ENCODE measurements around a stretch of chr16.

DNA sequence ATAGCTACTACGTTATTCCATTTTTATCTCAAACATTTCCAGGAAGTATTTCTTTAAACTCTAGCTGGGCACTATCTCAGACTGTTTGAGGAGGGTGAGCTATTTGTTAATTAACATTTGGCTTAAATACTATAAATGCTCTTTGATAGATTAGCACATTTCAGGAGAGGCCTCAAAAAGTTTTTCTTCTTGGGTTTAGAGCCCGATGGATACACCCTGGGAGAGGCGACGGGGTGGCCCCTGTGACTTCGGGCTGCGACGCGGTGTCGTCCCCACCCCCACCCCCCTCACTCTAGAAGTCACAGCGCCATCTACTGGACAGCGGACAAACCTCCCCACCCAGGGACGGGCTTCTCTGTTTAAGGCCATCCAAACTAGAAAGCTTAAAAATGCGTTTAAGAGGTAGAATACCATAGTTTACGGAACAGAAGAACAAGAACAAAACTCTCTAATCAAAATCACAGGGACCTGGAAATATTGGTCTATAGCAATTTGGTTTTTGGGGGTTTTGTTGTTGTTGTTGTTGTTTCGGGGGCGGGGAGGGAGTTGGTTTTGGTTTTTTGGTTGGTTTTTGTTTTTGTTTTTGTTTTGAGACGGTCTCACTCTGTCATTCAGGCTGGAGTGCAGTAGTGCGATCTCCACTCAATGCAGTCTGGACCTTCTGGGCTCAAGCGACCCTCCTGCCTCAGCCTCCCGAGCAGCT lies 254.5 kb downstream of the C16orf95 start:
- RAMPAGE, long total RNA = no peak
- RRBS = no CpG with 5 or more reads among the region's 20 CpGs

DNA sequence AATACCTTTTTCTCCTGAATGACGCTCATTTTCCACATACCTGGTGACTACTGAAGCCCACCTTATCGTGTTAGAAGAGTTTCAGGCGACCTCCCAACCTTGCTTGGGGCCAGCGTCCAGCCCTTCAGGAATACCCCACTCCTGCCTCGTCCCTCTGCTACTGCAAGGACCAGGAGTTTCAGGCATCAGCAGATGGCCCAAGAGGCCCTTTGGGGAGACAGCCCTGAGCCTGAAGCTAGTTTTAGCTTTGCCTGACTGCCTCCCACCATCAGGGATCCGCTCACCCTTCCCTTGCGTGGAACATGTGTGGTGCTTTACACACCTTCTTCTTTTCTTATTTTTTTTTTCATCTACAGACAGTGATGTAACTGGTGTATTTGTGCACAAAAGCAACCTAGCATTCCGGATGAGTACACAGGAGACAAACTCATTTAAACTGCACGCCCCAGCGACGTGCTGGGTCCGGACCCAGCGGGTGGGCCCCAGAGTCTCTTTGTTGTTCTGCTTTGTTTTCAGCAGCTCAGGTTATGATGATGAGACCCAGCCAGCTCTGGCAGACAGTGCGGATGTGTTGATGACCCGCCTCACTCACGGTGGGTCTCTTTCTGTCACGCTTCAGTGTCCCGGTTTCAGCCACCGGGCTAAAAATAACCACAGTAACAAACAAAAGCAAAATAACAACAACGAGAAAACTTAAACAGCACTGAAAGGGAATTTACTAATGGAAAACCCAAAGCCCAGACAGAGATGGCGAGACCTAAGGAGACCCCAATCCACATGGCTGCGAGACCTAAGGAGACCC lies 242.4 kb downstream of the C16orf95 start:
- RAMPAGE, long total RNA = no peak
- RRBS = 89% methylated on average over 5 of the region's 22 CpGs

DNA sequence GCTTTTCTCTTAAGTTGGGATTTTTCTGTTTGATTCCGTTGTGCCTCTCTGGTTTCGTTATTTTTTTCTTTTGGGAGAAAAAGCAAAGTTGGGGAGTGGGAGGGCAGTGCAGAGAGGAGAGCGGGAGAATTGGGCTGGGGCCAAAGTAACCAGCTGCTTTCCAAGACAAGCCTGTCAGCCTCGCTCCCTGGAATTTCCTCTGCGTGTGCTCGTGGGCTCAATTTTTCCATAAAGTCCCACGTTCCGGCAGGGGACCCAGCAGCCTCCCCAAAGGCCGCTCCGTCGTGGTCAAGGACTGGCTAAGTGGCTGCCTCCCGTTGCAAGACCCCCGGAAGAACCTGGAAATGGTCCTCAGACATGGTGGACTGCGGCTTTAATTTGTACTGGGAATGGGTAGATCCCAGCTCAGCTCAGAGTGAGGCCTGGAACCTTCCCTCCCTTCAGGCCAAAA lies 190.2 kb downstream of the C16orf95 start:
- RAMPAGE, long total RNA = no peak
- RRBS = 49% methylated on average over 4 of the region's 14 CpGs

GRCh38 chr16:87342679-87343920 lies 25.9 kb upstream of the C16orf95 start:
- RAMPAGE, long total RNA = no peak
- RRBS = 98% methylated on average over 5 of the region's 50 CpGs

DNA sequence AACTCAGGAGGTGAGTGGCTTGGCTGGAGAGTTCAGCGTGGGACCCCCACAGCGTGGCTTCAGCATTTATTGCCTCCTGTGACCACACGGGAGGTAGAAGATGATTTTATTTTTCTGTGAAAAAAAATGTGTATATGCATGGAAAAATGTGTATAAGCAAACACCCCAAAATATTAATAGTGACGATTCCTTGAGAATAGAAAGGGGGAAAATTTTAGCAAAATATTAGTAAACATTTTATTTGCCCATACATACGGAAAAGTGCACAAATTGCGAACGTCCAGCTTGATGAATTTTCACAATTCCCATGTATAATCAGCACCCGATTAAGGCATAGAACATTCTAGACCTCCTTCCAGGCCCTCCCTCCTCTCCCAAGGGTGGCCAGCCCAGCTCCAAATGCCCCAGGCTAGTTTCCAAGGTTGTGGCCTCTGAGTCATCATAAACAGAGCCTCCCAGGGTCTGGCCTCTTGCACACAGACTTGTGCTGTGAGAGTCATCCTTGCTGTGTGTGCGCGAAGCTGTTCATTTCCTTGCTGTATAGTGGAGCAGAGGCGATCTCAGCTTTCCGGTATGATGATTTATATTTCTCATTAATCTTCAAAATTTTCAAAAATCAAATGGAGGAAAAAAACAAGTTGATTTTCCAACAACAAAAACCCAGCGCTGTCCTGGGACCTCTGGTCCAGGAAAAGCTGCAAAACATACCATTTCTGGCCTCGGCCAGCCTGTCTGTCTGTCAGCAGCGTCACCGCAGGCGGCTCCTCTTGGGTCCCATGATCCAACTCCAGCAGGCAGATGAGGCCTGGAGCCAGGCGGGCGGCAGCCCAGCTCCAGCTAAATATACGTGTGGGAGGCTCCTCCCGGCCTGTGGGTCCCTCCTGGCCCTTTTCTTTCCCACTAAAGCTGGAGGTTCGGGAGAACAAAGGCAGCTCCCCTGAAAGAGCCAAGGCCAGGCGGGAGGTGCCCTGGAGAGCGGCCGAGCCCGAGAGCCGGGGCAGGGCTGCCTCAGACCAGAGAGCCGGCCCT lies 20.4 kb upstream of the JPH3 start:
- RAMPAGE, long total RNA = no peak
- RRBS = no CpG with 5 or more reads among the region's 28 CpGs

GRCh38 chr16:87636112-87636627 lies 33.9 kb downstream of the JPH3 start:
- RAMPAGE, long total RNA = no peak
- RRBS = no CpG with 5 or more reads among the region's 27 CpGs

GRCh38 chr16:87747457-87748135 lies 18.2 kb downstream of the KLHDC4 start:
- RAMPAGE, long total RNA = no peak
- RRBS = 98% methylated on average over 3 of the region's 19 CpGs

GRCh38 chr16:87829079-87829933 lies 40.0 kb downstream of the SLC7A5 start:
- RAMPAGE, long total RNA = no peak
- RRBS = no CpG with 5 or more reads among the region's 26 CpGs

DNA sequence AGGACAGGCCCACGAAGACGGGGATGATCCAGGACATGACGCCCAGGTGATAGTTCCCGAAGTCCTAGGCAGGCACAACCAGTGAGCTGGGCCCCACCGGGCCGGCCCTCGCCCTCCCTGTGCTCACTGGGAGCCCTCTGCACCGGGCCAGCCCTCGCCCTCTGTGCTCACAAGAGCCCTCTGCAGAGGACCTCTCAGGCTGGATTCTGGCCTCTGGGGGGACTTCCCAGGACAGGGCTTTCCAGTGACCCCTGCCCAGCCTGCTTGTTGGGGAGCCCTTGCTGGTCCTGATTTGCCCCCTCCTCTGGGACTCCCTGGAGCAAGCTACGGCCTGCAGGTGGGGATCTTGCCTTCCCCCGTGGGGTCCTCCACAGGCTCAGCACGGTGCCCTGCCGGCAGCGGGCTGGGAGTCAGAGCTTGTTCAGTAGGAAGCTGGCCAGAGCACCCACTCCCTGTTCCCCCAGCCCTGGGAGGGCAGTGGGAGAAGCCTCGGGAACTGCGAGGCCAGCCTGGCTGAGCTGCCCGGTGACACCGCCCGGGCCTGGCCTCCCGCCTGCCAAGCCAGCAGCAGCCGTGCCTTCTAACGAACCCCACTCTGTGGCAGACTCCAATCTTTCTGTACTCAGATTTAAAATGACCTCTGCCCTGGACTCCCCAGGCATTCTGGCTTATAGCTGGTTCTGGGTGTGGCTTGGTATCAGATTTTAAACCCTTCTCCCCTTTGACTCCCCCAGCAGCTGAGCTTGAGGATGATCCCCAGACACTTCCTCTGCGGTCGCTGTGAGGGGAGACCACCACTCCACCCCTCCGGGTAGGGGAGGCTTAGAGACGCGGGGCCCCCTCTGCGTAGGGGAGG lies 30.3 kb downstream of the SLC7A5 start:
- RAMPAGE, long total RNA = no peak
- RRBS = 60% methylated on average over 6 of the region's 28 CpGs

GRCh38 chr16:87842357-87842959 lies 26.8 kb downstream of the SLC7A5 start:
- RAMPAGE, long total RNA = no peak
- RRBS = no CpG with 5 or more reads among the region's 14 CpGs

- RAMPAGE, long total RNA = no peak
- RRBS = no CpG with 5 or more reads among the region's 17 CpGs
Measured at GRCh38 chr16:87844394-87844772, 24.9 kb downstream of the SLC7A5 start.

DNA sequence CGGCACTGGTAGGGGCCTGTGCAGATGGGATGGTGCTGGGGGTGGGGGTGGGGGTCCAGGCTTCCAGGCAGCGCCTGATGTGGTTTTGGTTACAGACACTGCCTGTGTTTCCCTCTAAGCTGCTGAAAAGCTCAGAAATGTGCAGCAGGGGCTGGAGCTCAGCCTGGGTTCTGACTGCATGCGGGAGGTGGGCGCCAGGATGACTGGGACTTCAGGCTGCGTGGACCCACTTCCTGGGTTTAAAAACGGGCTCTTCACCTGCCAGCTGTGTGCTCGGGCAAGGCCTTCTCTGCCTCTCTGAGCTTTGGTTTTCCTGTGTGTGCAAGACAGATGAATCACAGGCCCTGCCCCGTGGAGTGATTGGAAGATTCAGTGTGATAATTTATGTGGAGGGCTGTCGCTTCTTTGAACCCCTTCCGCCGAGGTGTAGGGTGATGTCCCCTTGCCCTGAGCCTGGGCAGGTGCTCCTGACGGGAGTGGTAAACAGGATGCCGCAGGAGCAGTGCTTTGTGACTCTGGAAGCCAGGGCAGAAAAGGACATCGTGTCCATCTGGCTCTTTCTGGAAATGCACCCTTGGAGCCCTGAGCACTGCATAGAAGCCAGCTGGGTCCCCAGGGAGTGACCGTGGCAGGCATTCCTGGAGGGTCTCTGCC lies 28.3 kb upstream of the SLC7A5 start:
- RAMPAGE, long total RNA = no peak
- RRBS = no CpG with 5 or more reads among the region's 15 CpGs

DNA sequence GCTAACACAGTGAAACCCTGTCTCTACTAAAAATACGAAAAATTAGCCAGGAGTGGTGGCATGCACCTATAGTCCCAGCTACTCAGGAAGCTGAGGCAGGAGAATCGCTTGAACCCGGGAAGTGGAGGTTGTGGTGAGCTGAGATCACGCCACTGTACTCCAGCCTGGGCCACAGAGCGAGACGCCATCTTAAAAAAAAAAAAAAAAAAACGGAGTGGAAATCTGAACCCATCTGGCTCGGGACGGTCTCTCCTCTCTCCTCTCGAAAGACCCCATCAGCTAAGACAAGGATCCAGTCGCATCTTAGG lies 394 bp downstream of the CA5A start:
- RAMPAGE, long total RNA = no peak
- RRBS = no CpG with 5 or more reads among the region's 11 CpGs

DNA sequence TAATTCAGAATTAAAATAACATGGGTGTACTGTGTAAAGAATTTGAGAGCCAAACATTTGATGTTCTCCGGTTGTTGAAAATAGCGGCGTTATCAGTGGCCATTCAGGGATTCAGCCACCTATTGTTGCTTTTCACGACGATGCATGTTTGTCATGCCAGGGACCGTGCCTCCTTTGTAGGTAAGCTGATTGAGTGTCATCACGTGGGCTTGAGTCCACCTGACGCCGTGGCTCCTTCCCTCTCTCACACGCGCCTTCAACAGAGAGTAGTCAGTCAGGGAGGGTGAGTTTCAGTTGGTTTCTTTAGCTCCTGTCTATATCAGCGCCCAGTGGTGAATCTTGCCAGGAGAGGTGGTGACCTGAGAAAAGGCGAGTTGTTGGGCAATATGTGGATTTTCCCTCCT lies 31.1 kb downstream of the BANP start:
- RAMPAGE, long total RNA = no peak
- RRBS = no CpG with 5 or more reads among the region's 13 CpGs

DNA sequence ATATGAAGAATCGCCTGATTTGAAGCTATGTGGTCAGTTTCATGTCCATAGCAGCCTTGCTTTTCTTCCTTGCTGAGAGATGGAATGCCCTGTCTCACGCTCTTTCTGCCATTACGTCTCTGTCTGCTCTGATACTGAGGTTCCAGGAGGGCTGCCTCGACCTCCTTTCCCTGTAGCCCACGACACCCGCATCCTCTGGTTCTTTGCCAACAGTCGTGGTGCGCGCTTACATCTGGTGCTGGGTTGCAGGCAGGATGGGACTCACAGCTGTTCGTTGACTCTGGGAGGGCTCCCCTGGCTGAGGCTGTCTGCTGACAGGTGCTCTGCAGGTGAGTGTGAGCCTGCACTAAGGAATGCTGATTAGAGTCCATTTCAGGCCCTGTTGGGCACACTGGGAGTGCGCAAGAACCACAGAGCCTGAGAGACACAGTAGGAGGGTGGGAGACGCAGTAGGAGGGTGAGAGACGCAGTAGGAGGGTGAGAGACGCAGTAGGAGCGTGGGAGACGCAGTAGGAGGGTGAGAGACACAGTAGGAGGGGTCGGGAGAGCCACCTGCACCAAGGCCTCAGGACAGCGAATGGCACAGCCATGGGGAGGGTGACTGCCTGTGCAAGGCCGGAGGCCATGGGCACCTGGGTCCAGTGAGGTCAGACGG lies 90.4 kb downstream of the BANP start:
- RAMPAGE, long total RNA = no peak
- RRBS = no CpG with 5 or more reads among the region's 20 CpGs

DNA sequence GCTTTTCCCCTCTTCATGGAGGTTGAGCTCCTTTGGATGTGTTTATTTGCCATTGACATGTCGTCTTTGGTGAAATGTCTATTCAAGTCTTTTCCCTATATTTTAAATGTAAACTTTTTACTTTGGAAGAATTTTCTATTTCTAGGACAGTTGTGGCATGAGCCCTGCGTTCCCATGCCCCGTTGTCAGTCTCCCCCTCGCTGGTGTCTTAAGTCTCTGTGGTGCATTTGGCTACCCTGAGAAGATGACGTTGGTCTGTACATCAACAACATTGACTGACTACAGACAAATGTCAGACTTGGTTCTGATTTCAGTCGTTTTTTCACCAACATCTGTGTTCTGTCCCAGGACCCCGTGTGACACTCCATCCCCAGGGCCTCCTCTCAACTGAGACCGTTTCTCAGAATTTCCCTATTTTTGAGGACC lies 114.7 kb upstream of the ZNF469 start:
- RAMPAGE, long total RNA = no peak
- RRBS = no CpG with 5 or more reads among the region's 8 CpGs

GRCh38 chr16:88306671-88307402 lies 75.9 kb upstream of the ZNF469 start:
- RAMPAGE, long total RNA = no peak
- RRBS = no CpG with 5 or more reads among the region's 8 CpGs

GRCh38 chr16:88331732-88332597 lies 50.8 kb upstream of the ZNF469 start:
- RAMPAGE, long total RNA = no peak
- RRBS = no CpG with 5 or more reads among the region's 19 CpGs

DNA sequence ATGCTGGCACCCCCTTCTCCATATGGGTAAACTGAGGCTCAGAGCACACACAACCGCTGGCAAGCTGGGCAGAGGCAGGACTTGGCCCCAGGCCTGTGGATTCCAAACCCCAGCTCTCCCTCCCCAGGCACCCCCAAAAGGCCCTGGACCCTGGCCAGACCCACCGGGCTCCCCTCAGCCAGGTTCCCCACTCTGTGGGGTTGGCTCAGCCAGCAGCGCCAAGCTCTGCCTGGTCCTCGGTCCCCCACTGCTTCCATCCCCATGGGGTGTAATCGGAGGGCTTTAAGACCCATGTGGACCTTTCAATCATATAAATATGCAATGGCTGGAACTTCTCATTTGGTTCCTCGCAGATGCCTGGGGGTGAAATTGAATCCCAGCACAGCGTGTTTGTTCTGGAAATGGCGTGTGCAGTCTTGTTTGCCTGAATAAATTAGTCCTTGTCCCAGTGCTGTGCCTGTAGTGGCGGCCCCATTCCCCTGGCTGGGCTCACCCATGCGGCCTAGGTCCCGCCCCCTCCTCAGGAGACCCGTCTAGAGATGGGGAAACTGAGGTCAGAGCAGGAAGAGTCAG lies 57.2 kb downstream of the ZFPM1 start:
- RAMPAGE, long total RNA = no peak
- RRBS = no CpG with 5 or more reads among the region's 12 CpGs

DNA sequence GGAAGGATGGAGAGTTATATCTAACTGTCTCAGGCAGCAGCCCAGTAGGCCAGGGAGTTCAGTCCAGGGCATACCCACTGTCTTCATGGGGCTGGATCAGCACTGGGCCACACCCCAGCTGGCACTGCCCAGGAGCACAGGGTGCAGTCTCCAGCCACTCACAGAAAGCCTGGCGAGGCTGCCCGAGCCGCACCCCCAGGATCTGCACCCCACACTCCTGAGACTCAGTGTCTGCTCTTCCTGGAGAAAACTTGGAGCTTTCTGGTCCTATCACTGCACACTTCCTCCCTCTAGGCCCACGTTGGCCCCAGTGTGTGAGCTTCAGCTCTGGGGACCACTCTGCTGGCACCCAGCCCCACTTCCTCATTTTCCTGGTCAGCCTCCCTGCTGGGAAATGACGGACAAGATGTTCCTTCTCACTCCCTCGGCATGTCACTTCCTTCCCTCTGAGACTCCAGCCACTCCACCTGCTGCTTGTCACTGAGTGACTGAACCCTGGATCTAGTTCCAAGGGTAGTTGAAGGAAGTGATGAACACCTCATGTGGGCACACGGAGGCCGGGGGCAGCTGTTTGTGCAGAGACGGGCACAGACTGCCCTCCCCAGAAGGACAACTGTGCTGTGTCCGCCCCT lies 28.9 kb downstream of the ZC3H18 start:
- RAMPAGE, long total RNA = no peak
- RRBS = no CpG with 5 or more reads among the region's 10 CpGs

Measured in hepatocyte (in vitro differentiated cells and primary cell).